ENCODE measurements around a stretch of chr14.

GRCh38 chr14:91022311-91022865, 38.1 kb downstream of the RPS6KA5 start:
- PRO-cap = no peak
CAGE:
- cytosol, long polyA plus RNA = no peak
- long polyA plus RNA = no peak
- nucleus, long polyA plus RNA = no peak

GRCh38 chr14:91115561-91116558, 2.0 kb downstream of the DGLUCY start:
- PRO-cap = no peak
CAGE:
- cytosol, long polyA plus RNA = no peak
- long polyA plus RNA = no peak
- nucleus, long polyA plus RNA = no peak

GRCh38 chr14:91156186-91156707, 42.4 kb downstream of the DGLUCY start:
- PRO-cap = no peak
CAGE:
- cytosol, long polyA plus RNA = no peak
- long polyA plus RNA = no peak
- nucleus, long polyA plus RNA = no peak

- PRO-cap = no peak
CAGE:
- cytosol, long polyA plus RNA = no peak
- long polyA plus RNA = no peak
- nucleus, long polyA plus RNA = no peak
These were observed 56.6 kb downstream of the DGLUCY start for GRCh38 chr14:91170264-91171171.

DNA sequence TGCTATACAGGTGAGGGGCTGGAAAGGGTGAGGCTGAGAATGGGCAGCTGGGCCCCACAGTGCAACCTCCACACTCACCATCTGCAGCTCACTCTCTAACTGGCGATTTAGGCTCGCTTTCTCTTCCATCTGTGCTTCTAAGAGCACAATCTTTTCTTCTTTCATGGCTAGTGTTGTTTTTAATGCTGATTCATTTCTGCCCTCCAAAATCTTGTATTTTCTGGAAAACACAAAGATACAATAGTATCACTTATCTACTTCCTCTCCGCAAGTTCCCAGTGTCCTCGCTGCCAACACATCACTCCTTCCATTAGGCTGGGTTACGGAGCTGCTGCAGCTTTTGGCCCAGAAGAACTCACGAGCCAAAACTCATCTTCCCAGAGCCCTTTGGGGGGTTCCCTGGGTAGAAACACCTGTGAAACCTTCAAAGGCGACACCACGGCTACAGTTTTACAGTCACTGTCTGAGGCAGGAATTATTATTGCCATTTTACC, 63.8 kb upstream of the GPR68 start:
- PRO-cap = no peak
CAGE:
- cytosol, long polyA plus RNA = no peak
- long polyA plus RNA = no peak
- nucleus, long polyA plus RNA = no peak

GRCh38 chr14:91374390-91375360, 42.9 kb downstream of the CCDC88C start:
- PRO-cap = no peak
CAGE:
- cytosol, long polyA plus RNA = no peak
- long polyA plus RNA = no peak
- nucleus, long polyA plus RNA = no peak

GRCh38 chr14:91377879-91378322, 39.7 kb downstream of the CCDC88C start:
- PRO-cap = no peak
CAGE:
- cytosol, long polyA plus RNA = no peak
- long polyA plus RNA = no peak
- nucleus, long polyA plus RNA = no peak

GRCh38 chr14:91425545-91426033, 8.0 kb upstream of the CCDC88C start:
- PRO-cap = no peak
CAGE:
- cytosol, long polyA plus RNA = no peak
- long polyA plus RNA = no peak
- nucleus, long polyA plus RNA = no peak

- PRO-cap = no peak
CAGE:
- cytosol, long polyA plus RNA = no peak
- long polyA plus RNA = no peak
- nucleus, long polyA plus RNA = no peak
These were observed 28.5 kb downstream of the PPP4R3A start for GRCh38 chr14:91481362-91482284.

- PRO-cap = no peak
CAGE:
- cytosol, long polyA plus RNA = no peak
- long polyA plus RNA = no peak
- nucleus, long polyA plus RNA = no peak
These were observed 539 bp upstream of the PPP4R3A start for GRCh38 chr14:91510734-91510963.

- PRO-cap = no peak
CAGE:
- cytosol, long polyA plus RNA = no peak
- long polyA plus RNA = no peak
- nucleus, long polyA plus RNA = no peak
These were observed 1.1 kb upstream of the PPP4R3A start for GRCh38 chr14:91511175-91511562.

GRCh38 chr14:91580405-91580680, 70.2 kb upstream of the PPP4R3A start:
- PRO-cap = no peak
CAGE:
- cytosol, long polyA plus RNA = no peak
- long polyA plus RNA = no peak
- nucleus, long polyA plus RNA = no peak

DNA sequence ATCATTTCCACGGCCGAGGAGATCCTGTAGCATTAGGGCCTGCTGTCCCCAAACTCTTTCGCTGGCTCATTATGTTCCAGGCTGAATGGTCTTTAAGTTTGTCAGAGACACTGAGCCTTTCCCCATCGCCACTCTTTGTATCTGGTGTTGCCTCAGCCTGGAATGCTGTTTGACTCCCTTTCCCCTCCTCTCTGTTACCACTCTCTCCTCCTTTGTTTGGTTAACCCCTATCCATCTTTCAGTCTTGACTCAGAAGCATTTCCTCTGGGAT, 95.4 kb upstream of the PPP4R3A start:
- PRO-cap = no peak
CAGE:
- cytosol, long polyA plus RNA = no peak
- long polyA plus RNA = no peak
- nucleus, long polyA plus RNA = no peak

GRCh38 chr14:91744184-91744690, 12.4 kb upstream of the CATSPERB start:
- PRO-cap = no peak
CAGE:
- cytosol, long polyA plus RNA = no peak
- long polyA plus RNA = no peak
- nucleus, long polyA plus RNA = no peak

GRCh38 chr14:91785077-91785461, 53.2 kb upstream of the CATSPERB start:
- PRO-cap = no peak
CAGE:
- cytosol, long polyA plus RNA = no peak
- long polyA plus RNA = no peak
- nucleus, long polyA plus RNA = no peak

GRCh38 chr14:91830694-91831321, 36.5 kb downstream of the TC2N start:
- PRO-cap = no peak
CAGE:
- cytosol, long polyA plus RNA = no peak
- long polyA plus RNA = no peak
- nucleus, long polyA plus RNA = no peak

DNA sequence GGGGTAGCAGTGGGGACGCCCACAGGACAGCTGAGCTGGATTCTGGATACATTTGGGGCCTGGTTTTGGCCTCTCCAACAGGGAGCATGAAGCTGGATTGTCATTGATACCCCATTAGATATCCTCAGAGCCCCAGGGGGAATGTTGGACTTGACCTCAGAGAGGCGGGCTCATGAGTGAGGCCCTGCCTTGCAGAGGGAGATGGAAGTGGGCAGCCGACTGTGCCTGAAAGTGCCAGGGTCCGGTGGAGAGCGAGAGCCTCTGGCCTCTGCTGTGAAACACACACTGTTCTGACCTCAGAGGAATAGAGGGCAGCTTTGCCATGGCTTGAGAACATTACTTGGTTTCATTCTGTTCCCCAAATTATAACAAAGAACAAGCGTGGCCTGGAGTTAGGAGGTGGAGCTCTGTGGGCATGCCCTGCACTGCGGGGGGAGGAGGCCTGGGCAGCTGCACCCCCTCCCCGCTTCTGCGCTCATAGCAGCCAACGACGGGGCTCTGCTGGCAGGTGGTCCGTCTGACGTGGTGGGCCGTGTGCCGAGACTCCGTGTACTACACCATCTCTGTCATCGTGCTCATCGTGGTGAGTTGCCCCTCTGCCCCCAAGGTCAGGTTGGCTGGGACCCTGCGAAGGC, 70.6 kb upstream of the RIN3 start:
- PRO-cap = no peak
CAGE:
- cytosol, long polyA plus RNA = no peak
- long polyA plus RNA = no peak
- nucleus, long polyA plus RNA = no peak

DNA sequence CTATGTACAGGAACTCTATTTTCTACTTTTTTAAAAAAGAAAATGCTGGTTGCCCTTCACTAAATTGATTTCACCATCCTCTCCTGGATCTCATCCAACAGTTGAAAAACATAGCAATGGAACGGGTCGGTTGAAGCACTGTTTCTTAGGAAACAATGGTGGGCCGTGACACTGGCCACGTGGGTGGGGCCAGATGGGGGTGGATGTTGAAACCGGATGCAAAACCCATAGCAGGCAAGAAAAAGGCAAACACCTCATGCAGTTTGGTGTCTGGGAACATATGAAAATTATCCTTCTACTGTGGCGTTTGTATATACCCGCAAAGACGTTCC, 37.8 kb upstream of the RIN3 start:
- PRO-cap = no peak
CAGE:
- cytosol, long polyA plus RNA = no peak
- long polyA plus RNA = no peak
- nucleus, long polyA plus RNA = no peak

DNA sequence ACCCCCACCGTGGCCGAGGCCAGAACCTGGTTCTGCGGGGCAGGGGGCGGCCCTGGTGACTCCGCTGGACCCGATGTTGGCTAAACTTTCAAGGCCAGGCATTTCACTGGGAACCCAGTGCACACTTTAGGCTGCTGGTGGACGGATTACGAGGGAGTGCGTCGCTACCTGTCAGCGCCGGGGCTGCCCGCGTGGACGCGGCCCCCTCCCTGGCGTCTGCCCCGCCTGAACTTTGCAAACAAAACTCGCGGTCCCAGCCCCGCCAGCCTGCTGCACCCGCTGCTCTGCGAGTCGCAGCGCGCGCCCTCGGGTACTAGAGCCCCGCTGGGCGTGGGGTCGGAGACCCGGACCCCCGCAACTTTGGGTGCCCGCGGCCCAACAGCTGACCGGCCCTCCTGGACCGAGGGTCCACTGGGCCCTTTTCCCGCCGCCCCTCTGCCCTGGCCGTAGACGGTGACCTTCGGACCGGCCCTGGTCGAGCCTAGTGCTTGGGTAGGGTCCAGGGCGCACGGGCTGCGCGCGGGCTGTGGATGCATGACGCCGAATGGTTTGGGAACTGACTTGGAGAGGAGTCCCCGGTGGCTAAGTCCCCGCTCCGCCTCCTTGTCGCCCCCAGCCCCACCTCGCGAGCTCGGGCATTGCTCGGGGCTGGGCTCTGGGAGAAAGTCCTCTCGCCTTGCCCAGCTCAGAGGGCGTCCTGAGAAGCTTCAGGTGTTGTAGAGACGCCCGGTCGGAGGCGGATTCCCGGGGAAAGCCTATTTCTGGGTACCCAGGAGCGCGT, 714 bp downstream of the RIN3 start:
- PRO-cap = no peak
CAGE:
- cytosol, long polyA plus RNA = no peak
- long polyA plus RNA = no peak
- nucleus, long polyA plus RNA = no peak

DNA sequence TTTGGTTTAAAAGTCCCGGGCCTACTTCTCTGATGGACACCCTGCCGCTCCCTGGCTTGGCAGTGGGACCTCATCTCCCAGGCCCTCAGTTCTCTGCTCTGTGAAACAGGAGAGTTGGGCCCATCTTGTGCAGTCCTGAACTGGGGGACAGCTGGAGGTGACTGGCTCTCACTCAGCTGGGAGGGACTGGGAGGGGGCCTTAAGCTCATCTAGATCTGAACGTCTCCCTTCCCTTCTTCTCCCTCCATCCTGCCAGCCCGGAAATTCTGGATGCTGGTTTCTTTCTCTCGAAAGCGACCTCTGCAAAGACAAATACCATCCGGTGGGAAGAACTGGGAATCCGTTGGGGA, 1.3 kb downstream of the RIN3 start:
- PRO-cap = no peak
CAGE:
- cytosol, long polyA plus RNA = no peak
- long polyA plus RNA = no peak
- nucleus, long polyA plus RNA = no peak

Data from A549 (cell line).